Gastroesophageal sphincter (tissue), 4 donors: ENCODE measurements around a stretch of chr22.

DNA sequence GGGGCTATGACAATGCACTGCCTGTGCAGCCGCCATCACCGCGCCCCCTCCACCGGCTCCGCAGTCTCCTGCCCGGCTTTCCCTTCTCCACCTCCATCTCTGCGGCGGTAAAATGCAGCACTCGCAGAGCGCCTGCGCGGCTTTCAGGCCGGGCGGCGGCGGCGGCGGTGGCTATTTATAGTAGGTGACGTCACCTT is 256 bp upstream of the YWHAH start:
- PRO-cap: bidirectional peak, plus-strand start outside the sequence, minus-strand start at position 101 of the sequence
- RAMPAGE, long total RNA, 4 experiments: no peak in any of the 4 experiments

DNA sequence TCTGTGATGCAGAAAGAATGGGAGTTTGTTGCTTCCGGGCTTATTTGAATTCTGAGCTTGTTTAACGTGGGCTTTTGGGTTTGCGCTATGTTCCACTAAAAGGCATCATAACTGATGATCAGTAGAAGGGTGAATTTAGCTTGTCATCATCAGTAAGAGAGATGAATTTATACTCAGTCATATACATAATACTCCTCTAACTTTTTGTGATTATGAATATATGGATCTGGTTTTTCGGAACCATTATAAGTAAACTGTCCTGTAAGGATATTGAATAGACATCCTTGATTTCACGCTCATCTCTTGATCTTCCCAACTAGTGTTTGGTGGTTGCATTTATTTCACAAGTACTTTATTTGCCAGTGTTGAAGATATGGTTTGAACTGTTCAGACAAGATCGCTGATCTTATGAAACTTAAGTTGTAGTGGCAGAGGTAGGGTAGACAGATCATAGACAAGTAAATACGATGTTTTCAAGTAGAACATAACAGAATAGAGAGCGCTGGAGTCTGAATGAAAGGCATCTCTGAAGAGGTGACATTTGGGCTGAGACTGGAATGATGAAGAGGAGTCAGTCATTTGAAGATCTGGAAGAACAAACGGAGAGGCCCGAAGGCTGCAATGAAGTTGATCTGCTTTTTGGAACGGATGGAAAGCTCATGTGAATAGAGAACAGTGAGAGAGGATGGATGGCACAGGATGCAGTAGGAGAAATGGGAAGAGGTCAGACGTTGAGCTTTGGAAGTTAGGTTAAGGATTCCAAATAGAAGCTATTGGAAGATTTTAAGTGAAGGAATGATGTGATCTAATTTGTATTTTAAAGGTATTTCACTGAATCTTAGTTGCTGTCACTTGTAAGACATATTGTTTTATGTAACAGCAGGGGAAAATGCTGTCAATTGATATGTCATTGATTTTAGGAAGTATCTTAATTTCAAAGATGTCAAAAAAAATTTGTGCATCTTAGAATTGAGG is 3.1 kb downstream of the FBXO7 start:
- PRO-cap: no peak
- RAMPAGE, long total RNA, 4 experiments: no peak in any of the 4 experiments

- PRO-cap: bidirectional peak, plus-strand start at chr22:32534013, minus-strand start at chr22:32534091
- RAMPAGE, long total RNA, 4 experiments: no peak in any of the 4 experiments
Observed at GRCh38 chr22:32533601-32534289, 59.1 kb downstream of the FBXO7 start.

- PRO-cap: no peak
- RAMPAGE, long total RNA, 4 experiments: no peak in any of the 4 experiments
Observed at GRCh38 chr22:32555235-32555770, 80.7 kb downstream of the FBXO7 start.

- PRO-cap: no peak
- RAMPAGE, long total RNA, 4 experiments: no peak in any of the 4 experiments
Observed at GRCh38 chr22:32625848-32626534, 151.4 kb downstream of the FBXO7 start.

- PRO-cap: no peak
- RAMPAGE, long total RNA, 4 experiments: no peak in any of the 4 experiments
Observed at GRCh38 chr22:32717691-32718374, 83.7 kb upstream of the TIMP3 start.

GRCh38 chr22:32802509-32802875 is 987 bp downstream of the TIMP3 start:
- PRO-cap: bidirectional peak, plus-strand start at chr22:32802613, minus-strand start at chr22:32802602
- RAMPAGE, long total RNA, 4 experiments: no peak in any of the 4 experiments

GRCh38 chr22:32811958-32812941 is 10.7 kb downstream of the TIMP3 start:
- PRO-cap: no peak
- RAMPAGE, long total RNA, 4 experiments: no peak in any of the 4 experiments

- PRO-cap: bidirectional peak, plus-strand start at chr22:32827315, minus-strand start at chr22:32827148
- RAMPAGE, long total RNA, 4 experiments: no peak in any of the 4 experiments
Observed at GRCh38 chr22:32826953-32827532, 25.5 kb downstream of the TIMP3 start.

DNA sequence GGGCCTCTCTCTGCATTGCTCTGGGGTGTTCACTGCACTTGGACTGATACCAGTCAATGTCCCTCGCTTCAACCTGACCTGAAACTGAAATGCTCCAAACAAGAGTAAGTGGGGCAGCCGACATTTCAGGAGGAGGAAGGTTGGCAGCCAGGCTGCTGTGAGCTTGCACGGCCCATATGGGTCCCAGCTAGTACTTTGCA is 28.3 kb downstream of the TIMP3 start:
- PRO-cap: no peak
- RAMPAGE, long total RNA, 4 experiments: no peak in any of the 4 experiments

GRCh38 chr22:32850849-32851538 is 49.5 kb downstream of the TIMP3 start:
- PRO-cap: bidirectional peak, plus-strand start at chr22:32851255, minus-strand start at chr22:32850947
- RAMPAGE, long total RNA, 4 experiments: no peak in any of the 4 experiments

GRCh38 chr22:32857122-32857583 is 55.6 kb downstream of the TIMP3 start:
- PRO-cap: no peak
- RAMPAGE, long total RNA, 4 experiments: start-site peak on the plus strand in 1 of 4 experiments, at chr22:32857281-32857329 at its widest, 104 reads per replicate

GRCh38 chr22:32859163-32860157 is 58.0 kb downstream of the TIMP3 start:
- PRO-cap: no peak
- RAMPAGE, long total RNA, 4 experiments: start-site peak on the plus strand in 3 of 4 experiments, at chr22:32859297-32860043 at its widest, 26 to 866 reads per replicate; start-site peak on the minus strand in 1 of 4 experiments, at chr22:32859342-32859410 at its widest, 13 reads per replicate

DNA sequence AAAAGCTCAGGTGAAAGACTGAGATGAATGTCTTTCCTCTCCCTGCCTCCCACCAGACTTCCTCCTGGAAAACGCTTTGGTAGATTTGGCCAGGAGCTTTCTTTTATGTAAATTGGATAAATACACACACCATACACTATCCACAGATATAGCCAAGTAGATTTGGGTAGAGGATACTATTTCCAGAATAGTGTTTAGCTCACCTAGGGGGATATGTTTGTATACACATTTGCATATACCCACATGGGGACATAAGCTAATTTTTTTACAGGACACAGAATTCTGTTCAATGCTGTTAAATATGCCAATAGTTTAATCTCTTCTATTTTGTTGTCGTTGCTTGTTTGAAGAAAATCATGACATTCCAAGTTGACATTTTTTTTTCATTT is 58.6 kb downstream of the TIMP3 start:
- PRO-cap: no peak
- RAMPAGE, long total RNA, 4 experiments: no peak in any of the 4 experiments

DNA sequence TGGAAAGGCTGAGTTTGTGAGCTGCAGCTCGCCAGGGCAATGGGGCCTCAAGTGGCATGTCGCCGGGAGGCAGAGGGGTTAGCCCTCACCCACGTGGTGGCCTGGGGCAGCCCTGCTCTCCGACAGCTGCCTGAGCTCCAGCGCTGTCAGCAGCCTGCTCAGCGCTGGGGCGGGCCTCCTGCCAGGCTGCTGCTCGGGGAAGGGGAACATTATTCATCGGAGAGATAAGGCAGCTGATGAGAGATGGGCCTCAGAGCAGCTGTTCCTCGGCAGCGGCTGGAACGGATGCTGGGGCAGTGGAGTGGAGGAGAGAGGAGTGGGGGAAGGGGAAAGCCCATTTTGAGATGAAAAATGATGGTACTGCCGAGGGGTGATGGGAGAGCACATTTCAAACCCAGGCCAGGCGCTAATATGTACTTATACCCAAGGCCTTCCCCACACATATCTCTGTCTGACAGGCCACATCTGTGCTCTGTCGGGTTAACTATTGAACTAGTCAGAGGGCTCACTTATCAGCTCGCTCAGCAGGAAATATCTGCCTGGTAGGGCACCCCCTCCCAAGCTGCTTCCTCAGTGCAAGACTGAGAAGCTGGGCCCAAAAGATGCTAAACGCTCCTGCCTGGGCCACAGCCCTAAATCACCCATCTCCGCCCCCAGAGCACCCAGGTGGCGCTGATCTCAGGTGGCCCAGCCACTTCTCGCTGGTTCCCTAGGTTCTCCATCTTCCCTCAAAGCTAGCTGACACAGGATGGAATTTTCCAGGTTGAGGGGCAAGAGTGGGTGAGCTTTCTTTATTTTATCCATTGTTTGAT is 79.6 kb downstream of the TIMP3 start:
- PRO-cap: no peak
- RAMPAGE, long total RNA, 4 experiments: no peak in any of the 4 experiments

DNA sequence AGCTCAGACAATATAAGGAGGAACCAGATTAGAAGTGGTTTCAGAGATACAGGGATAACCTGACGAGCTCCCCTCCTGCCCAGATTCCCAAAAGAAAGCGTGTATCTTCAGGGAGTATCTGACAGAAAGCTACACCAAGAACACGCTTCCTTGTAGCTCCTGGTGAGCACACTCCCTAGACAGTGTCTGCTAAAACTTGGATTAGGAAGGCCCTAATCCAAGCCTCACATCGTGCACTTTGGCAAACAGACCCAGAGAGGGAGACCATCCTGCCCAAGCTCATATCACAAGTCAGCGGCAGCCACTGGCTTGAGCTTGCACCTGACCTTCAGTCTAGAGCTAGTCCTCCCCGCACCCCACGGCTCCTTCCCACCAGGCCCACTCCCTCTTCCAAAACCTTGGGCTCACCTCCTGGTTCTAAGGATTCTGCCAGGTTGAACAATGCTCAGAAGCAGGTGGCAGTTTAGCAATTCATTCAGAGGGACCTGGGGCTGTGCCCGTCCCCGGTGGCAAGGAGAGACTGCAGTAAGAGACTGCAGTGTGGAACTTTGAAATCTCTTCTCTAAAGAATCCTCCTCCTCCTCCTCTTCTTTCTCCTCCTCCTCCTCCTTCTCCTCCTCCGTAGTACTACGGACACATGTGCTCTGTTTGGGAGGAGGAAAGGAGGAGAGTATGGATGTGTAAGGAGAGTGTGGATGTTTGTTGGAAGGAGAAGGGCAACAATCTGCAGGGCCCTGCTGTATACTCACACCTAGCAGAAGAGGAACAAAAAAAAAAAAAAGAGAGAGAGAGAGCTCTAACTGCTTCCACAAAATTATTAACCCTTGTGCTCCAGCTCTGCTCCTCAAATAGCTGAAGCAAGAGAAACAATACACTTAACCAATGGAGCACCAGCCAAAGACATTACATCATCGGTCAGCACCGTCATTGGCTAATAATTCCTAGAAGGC is 6.1 kb downstream of the SYN3 start:
- PRO-cap: no peak
- RAMPAGE, long total RNA, 4 experiments: no peak in any of the 4 experiments

GRCh38 chr22:33346276-33346659 is 288.1 kb upstream of the SYN3 start:
- PRO-cap: no peak
- RAMPAGE, long total RNA, 4 experiments: no peak in any of the 4 experiments

GRCh38 chr22:33490816-33491469 is 429.3 kb downstream of the LARGE1 start:
- PRO-cap: no peak
- RAMPAGE, long total RNA, 4 experiments: no peak in any of the 4 experiments

DNA sequence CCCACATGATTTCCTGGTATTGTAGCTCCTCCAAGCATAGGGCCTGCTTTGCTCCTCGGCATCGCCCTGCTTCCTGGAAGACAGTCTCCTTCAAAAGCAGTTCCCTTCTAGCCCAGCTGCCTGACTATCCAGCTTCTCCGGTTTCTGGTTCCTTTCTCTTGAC is 261.4 kb downstream of the LARGE1 start:
- PRO-cap: no peak
- RAMPAGE, long total RNA, 4 experiments: no peak in any of the 4 experiments

DNA sequence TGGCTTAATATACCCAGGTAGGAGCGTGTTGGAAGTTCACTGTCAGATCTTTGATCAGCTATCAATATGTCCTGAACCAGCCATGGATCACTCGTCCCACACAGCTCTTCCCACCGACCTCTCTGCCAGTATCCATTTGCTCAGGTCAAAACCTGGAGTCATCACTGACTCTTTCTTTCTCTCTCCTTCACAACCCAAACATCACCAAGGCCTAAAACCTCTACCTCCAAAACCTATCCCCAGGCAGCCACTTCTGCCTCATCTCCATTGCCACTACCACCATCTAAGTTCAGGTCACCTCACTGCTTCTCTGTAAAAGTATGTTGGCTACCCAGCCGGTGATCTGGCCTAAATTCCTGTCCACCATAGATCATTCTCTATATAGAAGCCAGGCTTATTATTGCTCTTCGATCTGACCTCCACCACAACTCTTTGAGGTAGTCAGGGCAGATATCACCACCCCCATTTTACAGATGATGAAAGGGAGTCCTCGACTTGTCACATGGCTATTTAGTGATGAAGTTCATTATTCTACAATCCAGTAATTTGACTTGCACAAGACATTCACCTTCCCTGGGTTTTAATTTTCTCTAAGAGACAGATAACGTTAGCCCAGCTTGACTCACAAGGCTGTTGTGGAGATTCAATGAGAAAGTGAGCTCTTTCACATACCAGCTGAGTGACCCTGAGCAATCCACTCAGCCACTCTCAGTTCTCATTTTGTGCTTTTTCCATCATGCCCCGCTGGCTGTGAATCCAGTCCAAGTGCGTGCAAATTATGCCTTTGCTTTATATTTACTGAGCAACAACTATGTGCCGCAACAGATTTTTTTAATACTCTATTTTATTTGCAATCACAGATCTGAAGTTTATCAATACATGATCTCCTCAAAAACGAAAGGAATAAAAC is 176.8 kb downstream of the LARGE1 start:
- PRO-cap: no peak
- RAMPAGE, long total RNA, 4 experiments: start-site peak on the minus strand in 1 of 4 experiments, centred at position 466 of the sequence, 7 reads per replicate